ENCODE measurements around a stretch of chr13.

DNA sequence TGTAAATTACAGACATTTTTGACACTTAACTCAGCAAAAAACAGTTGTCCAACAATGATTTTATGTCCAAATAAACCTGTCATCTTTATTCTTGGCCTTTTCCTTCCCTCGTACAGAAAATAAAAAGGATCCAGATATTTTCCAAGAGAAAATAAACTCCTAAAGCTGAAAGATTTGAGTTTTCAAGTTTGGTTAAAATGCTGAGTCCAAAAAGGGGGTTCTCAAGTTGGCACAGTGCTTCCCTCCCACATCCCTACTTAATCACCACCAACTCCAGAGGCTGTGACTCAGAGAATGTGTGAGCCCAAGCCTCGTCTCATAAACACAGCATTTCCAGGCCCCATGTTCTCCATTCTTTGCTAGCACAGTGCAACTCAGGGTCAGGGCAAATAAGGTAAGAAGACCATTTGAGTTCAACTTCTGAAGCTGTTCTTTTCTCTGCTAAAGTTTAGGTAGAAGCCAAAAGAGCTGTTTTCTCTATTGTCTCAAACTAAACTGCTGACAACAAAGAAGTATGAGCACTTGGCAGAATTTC is 494.0 kb downstream of the COG6 start:
- PRO-cap, result no peak

DNA sequence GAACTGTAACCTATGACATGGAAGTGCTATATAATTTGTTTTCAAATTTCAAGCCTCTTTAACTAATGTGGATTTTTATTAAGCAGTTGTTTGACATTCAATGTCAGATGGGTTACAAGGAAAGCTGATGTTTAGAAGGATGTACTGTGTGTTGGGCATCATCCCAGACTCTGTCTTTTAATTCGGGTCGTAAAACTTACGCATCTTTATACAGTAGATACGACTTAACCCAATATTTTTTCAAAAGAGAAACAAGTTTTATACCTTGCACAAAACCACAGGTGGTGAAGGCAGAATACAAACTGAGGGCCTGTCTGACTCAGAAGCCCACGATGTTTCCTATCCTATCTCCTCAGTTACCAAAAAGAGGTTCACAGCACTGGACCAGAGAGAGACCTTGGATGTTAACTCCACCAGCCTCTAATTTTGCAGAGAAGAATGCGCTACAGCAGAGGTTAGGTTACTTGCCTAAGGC is 477.1 kb downstream of the FOXO1 start:
- PRO-cap, result no peak

- PRO-cap, result no peak
Observed at GRCh38 chr13:40192465-40192788, 474.0 kb downstream of the FOXO1 start.

DNA sequence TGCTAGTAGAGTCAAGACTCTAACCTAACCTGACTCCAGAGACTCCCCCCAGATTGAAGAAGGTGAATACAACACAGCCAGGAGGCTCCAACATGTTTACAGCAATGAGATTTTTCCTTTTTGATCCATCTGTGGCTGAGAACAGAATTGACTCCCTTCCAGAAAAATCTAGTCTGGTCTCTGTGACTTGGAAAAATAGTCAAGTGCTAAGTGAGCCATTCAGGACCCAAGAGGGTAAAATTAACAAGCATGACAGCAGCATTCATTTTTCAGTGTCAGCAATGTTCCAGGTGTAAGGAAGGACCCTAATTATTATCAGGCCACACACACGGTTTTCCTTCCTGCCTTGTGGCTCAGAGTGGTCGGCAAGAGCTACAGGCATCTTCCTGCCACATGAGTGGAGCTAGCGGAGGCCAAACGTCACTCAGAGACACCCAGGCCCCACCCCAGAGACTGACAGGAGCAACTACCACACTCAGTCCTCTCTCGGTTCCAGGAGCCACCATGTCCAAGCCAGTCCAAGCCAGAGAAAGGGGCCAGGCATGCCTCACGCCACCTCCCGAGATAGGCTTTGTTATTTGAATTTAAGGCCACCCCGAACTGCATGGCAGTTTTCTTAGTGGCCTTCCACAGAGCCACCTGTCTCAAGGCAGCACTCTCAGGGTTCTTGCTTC is 395.0 kb downstream of the FOXO1 start:
- PRO-cap, result no peak

- PRO-cap, result no peak
Observed at GRCh38 chr13:40315266-40315770, 351.1 kb downstream of the FOXO1 start.

GRCh38 chr13:40377797-40378328 is 288.6 kb downstream of the FOXO1 start:
- PRO-cap, result no peak

DNA sequence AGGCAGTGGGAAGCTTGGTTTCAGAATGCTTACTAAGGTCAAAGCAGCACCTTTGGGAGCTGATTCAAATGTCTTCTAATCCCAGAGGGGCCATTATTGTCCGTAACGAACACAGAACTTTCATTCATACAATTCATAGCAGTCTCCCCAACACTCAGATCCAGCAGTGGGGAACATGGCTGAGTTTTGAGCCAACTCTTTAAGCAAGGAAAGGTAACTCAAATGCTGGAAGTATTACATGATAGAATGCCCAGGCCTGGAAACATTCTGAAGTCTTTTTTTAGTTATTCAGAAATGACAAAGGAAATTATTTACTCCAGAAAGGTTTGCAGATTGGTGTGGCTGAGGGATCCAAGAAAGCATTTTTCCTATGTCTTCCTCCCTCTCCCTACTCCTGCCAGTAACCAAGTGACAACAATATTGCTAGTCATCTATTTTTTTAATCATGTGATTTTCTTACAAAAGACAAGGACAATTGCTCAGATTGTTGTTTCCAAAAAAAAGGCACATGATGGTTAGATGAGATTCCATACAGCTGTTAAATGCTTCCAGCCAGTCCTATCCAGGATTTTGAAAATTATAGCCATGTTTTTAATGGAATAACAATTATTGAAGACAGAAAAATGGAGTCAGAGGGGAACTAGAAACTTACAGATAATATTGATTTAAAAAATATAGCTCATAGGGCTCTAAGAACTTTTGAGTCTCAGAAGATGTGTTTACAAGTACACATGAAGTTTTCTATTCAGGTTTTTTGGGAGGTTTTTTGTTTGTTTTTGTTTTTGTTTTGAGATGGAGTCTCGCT is 118.6 kb downstream of the FOXO1 start:
- PRO-cap, result no peak

DNA sequence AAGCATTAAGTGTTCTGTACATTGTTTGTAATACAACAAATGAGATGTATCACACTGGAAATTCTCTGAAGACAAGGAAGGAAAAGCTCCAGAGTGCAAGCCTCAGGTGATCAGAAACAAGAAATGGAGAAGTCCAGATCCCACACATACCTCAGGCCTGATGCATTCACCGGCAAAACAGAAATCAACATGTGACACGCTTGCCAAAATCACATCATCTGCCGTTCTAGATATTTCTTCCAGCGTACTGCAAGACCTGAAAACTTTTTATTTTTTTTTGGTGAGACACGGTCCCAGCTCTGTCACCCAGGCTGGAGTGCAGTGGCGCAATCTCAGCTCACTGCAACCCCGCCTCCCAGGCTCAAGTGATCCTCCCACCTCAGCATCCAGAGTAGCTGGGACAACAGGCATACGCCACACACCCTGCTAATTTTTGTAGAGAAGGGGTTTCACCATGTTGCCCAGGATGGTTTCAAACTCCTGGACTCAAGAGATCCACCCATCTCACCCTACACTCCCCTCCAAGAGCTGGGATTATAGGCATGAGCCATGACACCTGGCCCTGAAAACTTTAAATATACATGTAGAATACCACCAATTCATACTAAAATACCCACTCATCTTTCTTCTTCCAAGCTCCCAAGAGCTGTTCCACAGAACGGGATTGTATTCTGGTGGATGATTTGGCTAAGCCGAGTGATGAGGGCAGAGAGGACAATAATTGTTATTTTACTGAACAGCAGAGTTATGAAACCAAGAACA is 48.4 kb downstream of the FOXO1 start:
- PRO-cap, result no peak

- PRO-cap, result no peak
Observed at GRCh38 chr13:40644750-40645659, 21.4 kb downstream of the FOXO1 start.

DNA sequence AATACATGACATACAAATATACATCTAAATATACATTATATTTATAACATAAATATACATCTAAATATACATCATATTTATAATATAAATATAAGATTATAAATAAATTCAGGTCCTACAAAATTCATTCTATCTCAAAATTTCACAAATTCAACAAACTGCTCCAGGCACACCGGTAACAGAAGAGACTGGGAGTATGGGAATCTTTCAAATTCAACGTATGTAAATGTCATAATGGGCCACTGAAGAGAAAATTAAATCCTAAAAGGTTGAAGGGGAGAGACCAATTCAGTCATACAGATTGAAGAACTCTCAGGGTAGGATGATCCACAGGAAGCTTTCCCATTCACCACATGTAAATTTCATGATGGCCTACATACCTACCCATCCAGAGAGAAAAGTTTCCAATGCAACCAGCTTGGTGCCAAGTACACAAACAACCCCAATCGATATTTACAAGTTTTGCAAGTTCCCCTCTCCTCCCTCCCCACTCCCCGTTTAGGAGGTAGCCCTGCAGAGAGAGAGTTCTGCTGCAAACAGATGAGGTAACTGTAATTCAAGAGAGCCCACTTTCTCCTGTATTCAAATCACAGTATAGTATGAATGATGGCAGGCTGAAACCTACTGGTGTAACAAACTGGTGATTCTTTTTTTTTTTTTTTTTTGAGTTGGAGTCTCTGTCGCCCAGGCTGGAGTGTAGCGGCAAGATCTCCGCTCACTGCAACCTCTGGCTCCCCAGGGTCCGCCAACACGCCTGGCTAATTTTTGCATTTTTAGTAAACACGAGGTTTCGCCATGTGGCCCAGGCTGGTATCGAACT is 14.6 kb downstream of the FOXO1 start:
- PRO-cap, result no peak

DNA sequence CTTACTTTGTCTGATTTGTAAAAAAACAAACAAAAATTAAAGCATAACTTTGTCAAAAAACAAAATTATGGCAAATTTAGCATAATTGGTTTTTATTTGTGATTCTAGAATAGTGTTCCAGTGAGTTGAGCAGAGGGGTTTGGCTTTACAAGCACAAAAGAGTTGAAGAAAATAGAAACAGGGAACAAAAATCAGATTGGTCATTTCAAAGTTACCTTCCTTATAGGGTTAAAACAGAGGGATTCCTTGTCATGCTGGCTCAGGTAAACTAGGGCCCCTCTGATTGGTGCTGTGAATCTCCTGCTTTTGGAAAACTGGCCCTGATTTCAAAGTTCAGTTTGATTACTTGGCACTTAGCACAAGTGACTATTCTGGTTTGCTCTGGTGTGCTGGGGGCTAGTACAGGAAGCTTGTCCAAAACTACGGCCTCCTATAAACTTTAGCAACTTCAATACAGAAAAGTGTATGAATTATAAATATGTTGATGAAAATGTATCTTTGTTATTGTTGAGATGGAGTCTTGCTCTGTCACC is 1.8 kb upstream of the MRPS31 start:
- PRO-cap, result no peak

GRCh38 chr13:40793244-40793689 is 3.9 kb downstream of the SLC25A15 start:
- PRO-cap, result no peak

DNA sequence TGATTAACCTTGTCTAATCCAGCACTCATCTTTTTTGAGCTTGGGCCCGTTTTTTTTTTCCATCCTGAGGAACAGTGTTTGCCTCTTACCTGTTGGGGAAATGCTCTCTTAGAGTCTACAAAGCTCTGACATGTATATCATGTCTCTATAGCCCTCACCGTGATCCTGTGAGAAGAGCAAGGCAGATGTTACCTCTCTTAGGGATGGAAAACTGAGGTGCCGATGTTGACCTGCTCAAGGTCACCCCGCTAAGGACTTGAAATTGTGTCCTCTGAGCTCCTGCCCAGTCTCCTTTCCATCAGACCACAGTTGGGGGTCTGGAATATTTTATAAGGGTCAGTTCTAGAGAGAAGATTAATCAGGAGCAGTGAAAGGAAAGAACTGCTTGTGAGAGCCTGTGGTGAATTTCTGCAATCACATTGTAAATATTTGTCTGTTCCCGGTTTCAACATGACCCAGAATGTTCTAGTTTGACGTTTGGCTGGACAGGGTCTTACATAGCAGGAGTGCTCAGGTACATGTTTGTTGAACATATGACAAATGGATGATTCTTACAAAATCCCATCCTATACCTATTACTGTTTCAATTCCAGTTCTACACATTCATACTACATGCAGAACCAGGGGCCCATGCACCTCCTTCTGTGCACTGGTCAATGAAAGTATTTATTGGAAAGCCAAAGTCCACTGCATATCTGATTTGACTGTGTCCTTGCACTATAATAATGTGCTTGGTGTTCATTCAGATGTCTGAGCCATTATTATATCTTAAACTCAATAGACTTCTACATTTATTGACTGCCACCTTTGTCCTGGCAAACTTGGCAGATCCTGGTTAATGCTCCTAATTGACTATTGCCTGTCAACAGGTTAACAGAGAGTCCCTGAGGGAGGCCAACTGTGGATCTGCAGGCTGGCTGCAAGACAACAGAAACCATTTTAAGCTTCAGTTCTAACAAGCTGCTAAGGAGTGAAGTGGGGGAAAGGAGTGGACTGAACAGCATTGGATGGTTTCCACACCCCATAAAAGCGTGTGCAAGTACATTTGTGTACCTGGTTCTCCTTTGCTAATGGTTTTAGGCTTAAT is 12.2 kb downstream of the SLC25A15 start:
- PRO-cap, result no peak

- PRO-cap, result no peak
Observed at GRCh38 chr13:40932758-40933187, 86.3 kb downstream of the ELF1 start.

DNA sequence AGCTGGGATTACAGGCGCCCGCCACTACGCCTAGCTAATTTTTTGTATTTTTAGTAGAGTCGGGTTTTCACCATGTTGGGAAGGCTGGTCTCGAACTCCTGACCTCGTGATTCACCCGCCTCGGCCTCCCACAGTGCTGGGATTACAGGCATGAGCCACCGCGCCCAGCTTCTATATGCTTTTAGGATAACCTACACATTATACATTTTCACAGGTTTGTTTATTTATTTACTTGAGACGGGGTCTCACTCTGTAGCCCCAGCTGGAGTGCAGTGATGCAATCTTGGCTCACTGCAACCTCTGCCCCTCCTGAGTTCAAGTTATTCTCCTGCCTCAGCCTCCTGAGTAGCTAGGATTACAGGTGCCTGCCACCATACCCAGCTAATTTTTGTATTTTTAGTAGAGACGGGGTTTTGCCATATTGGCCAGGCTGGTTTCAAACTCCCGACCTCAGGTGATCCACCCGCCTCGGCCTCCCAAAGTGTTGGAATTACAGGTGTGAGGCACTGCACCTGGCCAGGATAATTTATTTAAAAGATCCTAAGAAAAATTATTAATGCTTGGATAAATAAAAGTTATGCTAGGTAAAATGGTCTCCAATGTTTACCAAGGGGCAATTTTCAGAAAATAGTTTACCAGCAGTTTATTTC is 81.4 kb downstream of the ELF1 start:
- PRO-cap, result no peak

GRCh38 chr13:41008262-41008757 is 10.8 kb downstream of the ELF1 start:
- PRO-cap, result no peak

DNA sequence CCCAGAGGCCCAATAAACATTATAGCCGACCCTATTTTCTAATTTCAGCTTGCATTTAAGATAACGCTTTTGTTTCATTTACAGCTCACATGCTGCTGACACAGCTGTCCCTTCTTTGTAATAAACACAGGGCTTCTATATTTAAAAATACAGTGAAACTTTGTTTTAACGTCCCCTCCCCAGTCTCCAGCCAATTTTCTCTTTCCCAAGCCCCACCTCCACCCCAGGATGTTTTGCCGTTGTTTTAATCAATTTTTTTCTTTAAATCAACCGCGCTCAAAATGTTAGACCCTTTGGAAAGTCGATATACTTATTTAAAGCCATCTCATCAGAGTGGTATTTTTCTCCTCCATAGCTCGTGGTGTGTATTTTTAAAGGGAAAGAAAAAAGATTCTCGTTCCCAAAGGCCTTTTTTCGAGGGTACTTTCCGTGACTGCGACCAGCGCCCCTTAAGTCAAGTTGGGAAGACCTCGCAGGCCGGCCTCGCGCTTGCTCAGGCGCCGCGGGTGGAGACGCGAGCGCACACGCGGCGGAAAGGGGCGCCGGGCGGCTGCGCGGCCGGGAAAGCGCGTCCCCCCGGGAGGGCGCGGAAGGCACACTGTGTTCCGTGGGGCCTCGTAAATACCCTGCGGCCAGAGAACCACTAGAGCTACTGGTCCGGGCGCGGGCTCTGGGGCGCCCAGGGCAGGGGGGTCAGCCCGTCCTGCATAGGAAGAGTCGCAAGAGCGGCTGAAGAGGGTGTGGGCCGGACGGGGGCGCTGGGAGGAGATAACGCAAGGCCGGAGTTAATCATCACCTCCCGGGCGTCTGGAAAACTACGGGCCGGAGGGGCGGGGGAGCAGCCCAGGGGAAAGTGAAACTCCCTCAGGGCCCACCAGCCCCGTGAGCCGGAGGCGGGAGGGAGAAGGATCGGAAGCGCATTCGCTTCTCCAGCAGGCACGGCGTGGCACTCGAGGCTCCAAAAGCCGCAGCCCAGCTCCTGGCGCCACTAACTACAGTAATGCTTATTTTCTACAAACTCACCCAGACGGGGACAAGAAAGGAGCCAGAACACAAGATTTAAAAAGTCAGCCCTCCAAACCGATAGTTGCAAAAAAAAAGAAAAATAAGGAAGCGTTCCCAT is 1.3 kb upstream of the WBP4 start:
- PRO-cap, result no peak

DNA sequence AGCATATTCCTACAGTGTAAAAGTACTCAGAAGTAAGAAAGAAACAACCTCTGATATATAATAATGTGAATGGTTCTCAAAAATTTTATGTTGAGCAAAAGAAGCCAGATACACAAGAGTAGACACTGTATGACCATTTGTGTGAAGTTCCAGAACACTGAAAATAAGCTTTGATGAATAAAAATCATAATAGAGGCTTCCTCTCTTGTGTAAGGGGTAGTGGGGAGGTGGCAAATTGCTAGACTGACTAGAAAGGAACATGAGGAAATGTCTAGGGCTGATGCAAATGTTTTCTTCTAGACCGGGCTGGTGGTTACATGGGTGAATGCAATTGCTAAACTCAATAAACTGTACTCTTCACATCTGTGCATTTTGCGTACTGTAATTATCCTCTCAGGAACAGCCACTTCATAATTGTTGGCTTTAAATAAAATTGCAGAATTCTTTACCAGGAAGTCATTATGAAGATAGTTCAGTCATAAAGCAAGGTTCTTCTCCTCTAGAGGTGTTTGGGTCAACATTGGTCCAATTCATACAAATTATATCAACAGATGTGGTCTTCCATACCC is 5.1 kb upstream of the KBTBD7 start:
- PRO-cap, result no peak

- PRO-cap, result no peak
Observed at GRCh38 chr13:41463890-41464186, 6.5 kb downstream of the RGCC start.

- PRO-cap, result no peak
Observed at GRCh38 chr13:41567649-41568594, 110.6 kb downstream of the RGCC start.

Measured in mesothelial cell of epicardium (in vitro differentiated cells).